ENCODE measurements around a stretch of chr20.

DNA sequence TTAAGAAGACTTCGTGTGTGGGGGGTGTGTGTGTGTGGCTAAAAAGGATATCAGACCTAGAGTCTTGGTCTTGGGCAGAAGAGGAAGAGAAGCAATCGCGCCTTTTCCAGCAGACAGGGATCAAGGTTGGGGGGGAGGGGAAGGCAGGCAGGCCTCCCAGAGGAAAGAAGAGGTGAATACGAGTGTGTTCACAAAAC, 1.4 kb downstream of the ADNP start:
- PRO-cap, result no peak
- RAMPAGE, long total RNA, 2 experiments, result no peak in any of the 2 experiments

GRCh38 chr20:50931550-50932321, 499 bp upstream of the ADNP start:
- PRO-cap, result bidirectional peak, plus-strand start at chr20:50931717, minus-strand start at chr20:50931422
- RAMPAGE, long total RNA, 2 experiments, result no peak in any of the 2 experiments

- PRO-cap, result no peak
- RAMPAGE, long total RNA, 2 experiments, result no peak in any of the 2 experiments
Observed at GRCh38 chr20:50949427-50950114, 8.8 kb downstream of the DPM1 start.

DNA sequence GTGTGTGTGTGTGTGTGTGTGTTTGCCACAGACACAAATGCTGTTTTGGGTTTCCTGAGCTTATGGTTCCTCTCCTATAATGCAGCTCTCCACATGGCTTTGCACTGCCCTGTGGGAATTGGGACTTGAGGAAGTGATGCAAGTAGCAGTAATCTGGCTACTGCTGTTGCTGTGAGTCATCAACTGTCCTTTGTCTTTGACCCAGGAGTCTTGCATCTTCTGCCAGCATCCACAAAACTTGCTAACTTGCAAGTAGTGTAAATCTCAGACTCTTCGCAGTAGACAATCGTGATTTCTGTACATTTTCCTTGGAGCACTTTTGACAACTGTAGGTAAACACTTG, 10.8 kb upstream of the KCNG1 start:
- PRO-cap, result no peak
- RAMPAGE, long total RNA, 2 experiments, result no peak in any of the 2 experiments

DNA sequence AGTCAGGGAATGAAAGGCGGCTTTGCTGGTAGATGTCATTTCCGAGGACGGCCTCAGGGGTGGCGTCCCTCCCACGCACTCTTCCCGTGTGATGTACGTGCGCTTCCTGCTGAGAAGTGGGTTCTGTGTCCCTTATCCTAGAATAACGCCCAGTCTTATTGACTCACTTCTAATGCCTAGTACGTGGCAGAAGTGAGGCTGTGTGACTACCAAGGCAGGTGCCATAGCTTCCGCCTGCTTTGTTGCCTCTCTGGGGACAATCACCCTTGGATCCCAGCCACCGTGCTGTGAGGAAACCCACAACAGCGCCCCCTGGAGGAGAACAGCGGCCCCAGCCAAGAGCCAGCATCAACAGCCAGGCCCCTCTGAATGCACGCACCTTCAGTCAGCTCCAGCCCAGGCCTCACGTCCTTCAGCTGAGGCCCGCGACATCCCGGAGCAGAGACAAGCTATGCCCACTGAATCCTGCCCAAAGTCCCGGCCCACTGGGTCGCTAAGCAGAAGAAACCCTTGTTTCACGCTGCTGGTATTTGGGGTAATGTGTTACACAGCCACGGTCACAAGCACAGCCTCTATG, 224.3 kb downstream of the NFATC2 start:
- PRO-cap, result no peak
- RAMPAGE, long total RNA, 2 experiments, result no peak in any of the 2 experiments

GRCh38 chr20:51390422-51391492, 151.8 kb downstream of the NFATC2 start:
- PRO-cap, result no peak
- RAMPAGE, long total RNA, 2 experiments, result no peak in any of the 2 experiments

- PRO-cap, result no peak
- RAMPAGE, long total RNA, 2 experiments, result no peak in any of the 2 experiments
Observed at GRCh38 chr20:51426740-51427514, 115.6 kb downstream of the NFATC2 start.

GRCh38 chr20:51457178-51457749, 85.3 kb downstream of the NFATC2 start:
- PRO-cap, result unidirectional peak, plus-strand start at chr20:51457403
- RAMPAGE, long total RNA, 2 experiments, result no peak in any of the 2 experiments

GRCh38 chr20:51473599-51474542, 68.6 kb downstream of the NFATC2 start:
- PRO-cap, result no peak
- RAMPAGE, long total RNA, 2 experiments, result no peak in any of the 2 experiments

DNA sequence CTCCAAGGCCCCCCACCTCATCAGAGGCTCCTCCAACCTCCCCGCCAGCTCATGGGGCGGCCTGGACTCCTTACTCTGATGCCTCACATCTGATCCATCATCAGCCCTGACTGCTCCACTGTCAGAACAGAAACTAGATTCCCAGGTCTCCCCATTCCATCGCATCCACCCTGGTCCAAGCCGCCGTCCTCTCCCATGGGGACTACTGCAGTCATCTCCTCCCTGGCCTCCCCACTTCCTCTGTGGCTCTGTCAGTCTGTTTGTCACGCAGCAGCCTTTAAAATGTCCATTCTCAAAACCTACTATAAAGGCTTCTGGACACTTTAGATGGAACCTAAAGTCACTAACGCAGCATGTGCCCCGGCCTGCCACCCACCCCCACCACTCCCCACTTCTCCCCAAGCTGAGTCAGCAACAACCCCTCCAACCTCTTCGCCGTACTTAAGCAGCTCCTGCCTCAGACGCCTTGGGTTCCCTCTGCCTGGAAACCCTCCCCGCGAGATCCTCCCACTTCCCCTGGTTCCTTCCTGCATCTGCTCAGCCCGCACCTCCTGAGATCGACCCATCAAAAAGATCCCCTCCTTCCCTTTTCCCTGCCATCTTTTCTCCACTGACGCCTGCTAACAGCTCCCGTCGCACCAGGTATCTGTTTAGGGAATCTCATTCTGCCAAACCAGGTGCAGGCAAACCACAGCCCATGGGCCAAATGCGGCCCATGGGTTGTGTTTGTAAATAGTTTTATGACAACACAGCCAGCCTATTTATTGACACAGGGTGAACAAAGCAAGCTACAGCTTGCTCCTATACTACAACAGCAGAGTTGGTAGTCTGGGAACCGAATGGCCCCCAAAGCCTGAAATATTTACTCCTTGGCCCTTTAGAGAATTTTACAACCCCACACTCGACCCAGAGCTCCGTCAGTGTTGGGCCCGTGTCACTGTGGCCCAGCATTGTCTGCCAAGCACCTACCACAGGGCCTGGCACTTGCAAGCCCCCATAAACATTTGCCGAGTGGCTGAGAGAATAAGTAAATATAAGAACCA, 16.6 kb downstream of the NFATC2 start:
- PRO-cap, result unidirectional peak, minus-strand start at position 443 of the sequence
- RAMPAGE, long total RNA, 2 experiments, result no peak in any of the 2 experiments

DNA sequence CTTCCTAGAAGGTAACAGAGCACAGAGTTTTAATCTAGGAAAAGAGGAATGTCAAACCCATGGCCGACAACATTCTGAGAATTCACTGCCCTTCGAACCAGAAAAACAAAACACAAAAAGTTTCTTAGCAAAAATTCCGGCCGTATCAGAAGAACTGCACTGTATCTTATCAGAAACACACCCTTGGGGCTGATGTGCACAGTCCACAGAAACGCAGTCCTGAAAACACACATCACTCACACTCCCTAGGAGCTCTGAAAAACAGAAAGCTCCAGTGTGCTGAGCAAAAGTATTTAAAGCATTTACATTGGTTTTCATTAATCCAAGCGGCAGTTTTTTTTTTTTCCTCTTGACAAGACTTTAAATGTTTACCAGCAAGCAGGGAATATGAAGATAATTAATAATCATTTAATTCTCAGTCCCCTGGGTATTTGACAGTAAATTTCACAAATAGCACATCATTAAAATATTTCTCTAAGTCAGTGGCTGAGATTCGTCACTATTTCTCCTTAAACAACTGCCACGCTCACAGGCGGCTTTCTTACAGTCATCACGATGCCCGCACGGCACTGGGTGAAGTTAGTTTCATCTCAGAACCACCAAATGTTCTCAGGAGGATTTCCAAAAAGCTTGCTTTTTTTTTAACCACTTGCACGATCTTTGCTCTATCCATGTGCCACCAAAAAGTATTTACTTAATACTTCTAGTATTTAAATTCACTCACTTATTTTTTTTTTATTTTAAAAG, 13.3 kb downstream of the NFATC2 start:
- PRO-cap, result unidirectional peak, plus-strand start at position 538 of the sequence
- RAMPAGE, long total RNA, 2 experiments, result no peak in any of the 2 experiments

- PRO-cap, result bidirectional peak, plus-strand start at chr20:51562472, minus-strand start at chr20:51562465; bidirectional peak, plus-strand start at chr20:51562986, minus-strand start at chr20:51562839; bidirectional peak, plus-strand start at chr20:51563064, minus-strand start at chr20:51563067
- RAMPAGE, long total RNA, 2 experiments, result no peak in any of the 2 experiments
Observed at GRCh38 chr20:51562382-51563339, 20.1 kb upstream of the NFATC2 start.

- PRO-cap, result no peak
- RAMPAGE, long total RNA, 2 experiments, result no peak in any of the 2 experiments
Observed at GRCh38 chr20:51583500-51584000, 41.0 kb upstream of the NFATC2 start.

DNA sequence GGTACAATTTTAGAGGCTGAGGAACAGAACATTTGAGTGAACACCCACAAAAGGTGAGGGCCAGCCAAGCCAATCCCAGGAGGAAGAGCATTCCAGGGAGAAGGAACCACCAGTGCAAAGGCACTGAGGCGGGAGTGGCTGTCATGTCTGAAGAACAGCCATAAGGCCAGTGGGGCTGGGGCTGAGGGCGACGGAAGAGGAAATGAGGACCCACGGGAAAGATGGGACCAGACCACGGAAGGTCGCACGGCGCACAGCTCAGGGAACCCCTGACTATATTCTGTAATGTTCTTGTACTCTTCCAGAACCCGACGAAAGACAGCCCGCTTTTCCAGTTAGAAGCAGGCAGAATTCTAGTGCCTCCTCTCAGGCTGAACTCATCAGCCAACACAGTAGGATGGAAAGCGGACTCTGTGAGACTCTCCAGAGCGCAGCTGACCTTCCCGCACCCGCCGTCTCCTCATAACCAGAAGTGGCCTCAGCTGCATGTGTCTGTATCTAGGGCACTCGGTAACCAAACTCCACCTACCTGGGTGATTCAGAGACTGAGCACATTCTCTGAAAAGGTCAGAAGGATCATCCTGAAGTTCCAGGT, 66.5 kb upstream of the NFATC2 start:
- PRO-cap, result no peak
- RAMPAGE, long total RNA, 2 experiments, result no peak in any of the 2 experiments

DNA sequence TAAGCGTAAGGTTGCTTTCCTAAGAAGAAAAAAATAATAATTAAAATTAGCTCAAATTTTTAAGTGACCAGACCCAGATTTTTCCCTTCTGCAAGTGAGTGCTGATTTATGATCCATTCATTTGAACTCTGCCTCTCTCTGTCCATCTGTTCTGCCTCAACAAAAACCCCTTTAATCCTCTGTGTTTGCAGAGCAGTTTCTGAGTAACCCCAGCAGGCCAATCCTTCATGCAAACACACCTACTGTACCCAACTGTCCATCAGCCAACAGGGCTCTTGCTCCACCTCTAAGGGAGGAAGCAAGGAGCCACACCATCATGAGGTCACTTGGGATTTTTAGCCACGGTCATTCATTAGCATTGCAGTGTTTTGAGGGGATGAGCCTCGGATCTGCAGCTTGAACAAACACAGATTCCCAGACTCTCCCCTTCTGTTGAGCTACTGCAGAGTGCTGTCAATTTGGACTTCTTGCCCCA, 66.8 kb downstream of the ATP9A start:
- PRO-cap, result no peak
- RAMPAGE, long total RNA, 2 experiments, result no peak in any of the 2 experiments

GRCh38 chr20:51725351-51726255, 42.6 kb downstream of the ATP9A start:
- PRO-cap, result no peak
- RAMPAGE, long total RNA, 2 experiments, result no peak in any of the 2 experiments

DNA sequence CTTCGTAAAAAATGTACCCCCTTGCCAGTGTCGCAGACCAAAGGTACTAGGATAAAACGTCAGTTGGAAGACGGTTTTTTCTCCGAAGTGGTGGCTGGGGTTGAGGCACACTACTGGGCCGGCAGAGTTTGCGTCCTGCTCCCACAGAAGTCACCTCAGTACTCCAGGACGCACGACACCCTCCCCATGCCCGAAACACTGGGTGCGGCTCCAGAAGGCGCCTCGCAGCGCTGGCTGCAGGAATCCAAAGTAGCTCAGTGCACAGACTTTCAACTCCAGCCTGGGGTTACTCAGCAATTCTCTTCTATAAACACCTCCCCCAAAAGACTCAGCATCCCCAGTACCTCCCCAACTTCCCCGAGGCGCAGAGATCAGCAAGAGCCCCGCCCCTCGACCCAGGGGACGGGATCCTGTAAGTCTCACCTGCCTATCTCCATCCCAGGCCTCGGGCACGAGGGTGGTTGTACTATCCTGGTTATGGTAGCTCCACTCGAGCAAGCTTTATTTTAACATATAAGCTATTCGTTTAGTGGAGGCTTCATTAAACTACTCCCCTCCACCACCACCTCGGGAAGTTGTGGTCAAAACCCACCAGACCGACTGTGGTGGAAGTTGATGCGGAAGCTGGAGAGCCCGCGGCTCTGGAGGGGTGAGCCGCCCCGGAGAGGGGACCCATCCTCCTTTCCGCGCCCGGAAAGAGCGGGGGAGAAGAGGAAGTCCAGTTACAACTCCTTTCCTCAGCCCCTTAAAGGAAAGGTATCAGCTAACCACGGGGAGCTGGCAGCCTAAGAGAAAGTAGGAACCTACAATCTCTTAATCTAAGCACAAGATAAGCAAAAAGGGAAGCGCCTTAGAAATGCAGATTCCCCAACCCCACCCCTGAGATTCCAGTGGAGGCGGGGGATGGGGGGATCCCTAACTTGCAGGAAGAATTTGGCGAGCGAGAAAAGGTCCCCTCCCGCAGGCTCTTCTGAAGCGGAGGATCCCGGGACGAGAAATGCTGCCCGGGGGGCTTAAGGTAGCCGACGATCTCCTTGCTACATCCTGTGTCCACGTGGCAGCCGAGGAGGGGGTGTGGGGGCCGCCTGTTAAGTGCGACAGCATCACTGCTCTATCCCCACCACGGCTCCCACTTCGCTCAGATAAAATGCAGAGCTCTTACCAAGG, 87.8 kb downstream of the ZFP64 start:
- PRO-cap, result no peak
- RAMPAGE, long total RNA, 2 experiments, result no peak in any of the 2 experiments

DNA sequence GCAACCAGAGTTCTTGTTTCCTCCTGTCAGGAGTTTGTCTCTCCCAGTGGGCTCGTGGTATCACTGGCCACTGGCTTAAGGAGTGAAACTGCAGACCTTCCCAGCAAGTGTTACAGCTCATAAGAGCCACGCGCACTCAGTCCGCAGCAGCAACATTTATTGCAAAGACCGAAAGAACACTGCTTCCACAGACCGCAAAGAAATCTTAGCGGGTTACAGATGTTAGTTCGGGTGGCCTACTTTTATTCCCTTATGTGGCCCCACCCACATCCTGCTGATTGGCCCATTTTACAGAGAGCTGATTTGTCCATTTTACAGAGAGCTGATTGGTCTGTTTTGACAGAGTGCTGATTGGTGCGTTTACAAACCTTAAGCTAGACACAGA, 244.5 kb upstream of the TSHZ2 start:
- PRO-cap, result no peak
- RAMPAGE, long total RNA, 2 experiments, result no peak in any of the 2 experiments

GRCh38 chr20:52923168-52923628, 49.0 kb upstream of the TSHZ2 start:
- PRO-cap, result no peak
- RAMPAGE, long total RNA, 2 experiments, result no peak in any of the 2 experiments

GRCh38 chr20:53371906-53372615, 221.6 kb downstream of the ZNF217 start:
- PRO-cap, result no peak
- RAMPAGE, long total RNA, 2 experiments, result no peak in any of the 2 experiments

Data from right atrium auricular region (tissue), 2 donors.